Myometrial cell (primary cell): ENCODE measurements around a stretch of chr1.

GRCh38 chr1:27517988-27518859 lies 28.3 kb upstream of the WASF2 start:
- RAMPAGE, long total RNA = no peak

- RAMPAGE, long total RNA = no peak
Measured at GRCh38 chr1:27522141-27523023, 32.4 kb upstream of the WASF2 start.

DNA sequence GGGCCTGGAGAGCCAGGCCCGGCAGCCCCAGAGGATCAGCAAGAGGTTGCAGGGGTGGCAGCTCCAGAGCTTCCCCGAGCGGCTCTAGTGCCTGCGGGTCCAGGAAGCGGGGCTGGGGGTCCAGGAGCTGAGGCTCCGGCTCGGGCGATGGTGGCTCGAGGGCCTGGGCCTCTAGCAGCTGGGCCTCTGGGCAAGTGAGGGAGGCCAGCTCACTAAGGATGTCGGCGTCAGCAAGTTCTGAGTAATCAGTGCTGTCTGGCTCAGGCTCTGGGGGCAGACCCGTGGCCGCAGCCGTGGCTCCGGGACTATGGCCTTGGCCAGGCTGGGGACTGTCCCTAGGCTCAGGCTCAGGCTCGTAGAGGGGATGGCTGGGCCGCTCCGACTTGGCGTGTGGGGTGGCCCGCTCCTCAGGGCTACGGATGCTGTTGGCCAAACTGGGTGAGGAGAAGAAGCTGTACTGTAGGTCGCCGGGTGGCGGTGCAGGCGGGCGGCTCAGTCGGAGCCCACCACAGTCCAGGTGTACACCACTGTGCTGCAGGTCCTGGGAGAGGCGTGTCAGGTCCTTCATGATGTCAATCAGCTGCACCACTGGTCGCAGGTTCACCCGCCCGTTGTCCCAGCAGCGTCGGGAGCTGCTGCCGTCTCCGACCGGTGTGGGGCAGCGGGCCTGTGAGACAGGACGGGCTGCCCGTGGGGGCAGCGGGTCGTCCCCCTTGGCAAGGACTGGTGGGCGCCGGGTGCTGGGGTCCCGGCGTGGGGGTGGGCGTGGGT lies 52.6 kb downstream of the AHDC1 start:
- RAMPAGE, long total RNA = no peak

DNA sequence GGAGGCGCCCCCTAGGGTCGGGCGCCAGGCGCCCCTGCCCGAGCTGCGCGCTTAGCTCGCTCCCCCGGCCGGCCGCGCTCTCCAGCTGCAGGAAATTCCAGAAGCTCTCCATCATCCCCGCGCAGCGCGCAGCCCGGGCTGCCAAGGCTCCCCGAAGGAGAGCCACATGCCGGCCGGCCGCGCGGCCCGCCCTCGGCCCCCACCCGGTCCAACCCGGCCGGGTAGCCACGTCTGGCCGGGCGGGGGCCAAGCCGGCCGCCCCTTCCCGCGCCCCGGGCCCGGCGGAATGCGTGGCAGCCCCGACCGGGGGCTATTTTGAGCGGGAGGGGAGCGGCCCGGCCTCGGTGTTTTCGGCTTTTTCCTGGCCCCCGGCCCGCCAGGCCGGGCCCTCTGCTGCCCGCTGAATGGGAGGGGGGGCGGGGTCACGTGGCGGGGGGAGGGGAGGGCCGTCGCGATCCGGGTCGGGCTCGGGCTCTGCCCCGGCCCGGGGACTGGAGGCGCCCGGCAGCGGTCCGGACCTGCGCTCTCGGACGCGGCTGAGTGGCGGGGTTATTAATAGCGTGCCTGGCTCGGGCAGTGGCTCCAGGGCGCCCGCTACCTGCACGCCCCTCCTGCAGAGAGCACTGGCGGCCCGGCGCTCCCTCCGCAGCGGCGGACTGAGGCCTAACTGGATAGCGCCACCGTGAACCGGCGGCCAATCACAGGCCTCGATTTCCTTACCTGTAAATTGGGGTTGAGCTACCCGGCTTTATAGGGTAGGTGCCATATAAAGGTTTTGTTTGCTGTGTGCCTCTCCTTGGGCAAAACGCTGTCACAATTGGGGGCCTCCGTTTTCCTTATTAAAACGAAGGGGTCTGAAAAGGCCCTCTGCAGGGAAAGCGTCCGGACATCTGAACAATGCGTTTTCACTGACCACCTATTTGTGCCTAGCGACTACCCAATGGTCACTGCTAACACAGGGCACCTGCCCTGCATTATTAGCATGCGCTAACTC lies 28.2 kb downstream of the AHDC1 start:
- RAMPAGE, long total RNA = no peak

DNA sequence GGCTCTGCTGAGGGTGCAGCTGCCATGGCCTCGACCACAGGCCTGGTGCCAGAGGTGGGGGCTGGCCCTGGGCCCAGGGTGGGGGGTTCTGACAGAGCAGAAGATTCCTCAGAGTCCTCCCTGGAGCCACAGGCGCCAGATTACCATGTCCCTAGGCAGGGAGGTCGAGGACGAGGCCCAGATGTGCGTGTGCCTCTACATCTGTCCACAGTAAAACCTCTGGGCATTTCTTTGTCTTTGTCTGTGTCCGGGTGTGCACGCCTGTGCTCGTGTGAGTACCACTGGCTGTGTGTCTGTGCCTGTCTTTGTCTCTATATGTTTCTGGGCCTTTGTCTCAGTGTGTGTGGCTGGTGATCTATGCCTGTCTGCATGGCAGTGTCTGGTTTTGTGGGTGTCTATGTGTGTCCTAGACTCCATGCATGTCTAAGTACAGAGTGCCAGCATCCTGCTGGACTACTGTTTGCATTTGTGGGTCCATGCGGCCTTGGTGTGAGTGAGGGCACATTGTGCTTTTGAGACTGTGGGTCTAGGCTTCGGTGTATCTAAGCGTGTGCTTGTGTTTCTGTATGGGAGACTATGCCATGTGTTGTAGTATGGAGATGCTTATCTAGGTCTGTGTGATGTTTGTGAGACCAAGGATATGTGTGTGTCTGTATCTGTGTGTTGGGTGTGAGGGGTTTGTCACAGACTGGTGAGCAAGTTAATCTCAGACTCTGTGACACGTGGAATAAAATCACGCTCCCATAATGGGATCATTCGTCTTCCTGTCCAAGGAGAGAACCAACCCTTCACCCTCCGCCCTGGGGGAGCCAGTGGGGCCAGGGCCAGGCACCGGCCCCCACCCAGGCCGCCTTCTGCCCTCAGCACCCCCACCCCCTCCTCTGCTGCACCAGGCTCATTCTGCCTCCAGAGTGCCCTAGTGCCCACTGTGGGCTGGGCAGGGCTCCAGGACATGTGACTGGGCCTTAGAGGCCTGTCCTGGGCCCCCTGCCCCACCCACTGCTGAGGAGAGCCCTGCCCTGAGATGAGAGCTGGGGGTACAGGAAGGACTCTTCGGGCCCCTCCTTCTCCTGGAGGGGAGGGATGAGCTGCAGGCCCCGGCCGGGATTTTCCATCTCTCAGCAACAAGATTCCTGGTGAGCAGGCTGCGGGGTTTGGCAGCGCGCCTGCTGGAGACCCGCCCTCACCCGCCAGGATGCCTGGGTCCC lies 14.5 kb downstream of the AHDC1 start:
- RAMPAGE, long total RNA = no peak

DNA sequence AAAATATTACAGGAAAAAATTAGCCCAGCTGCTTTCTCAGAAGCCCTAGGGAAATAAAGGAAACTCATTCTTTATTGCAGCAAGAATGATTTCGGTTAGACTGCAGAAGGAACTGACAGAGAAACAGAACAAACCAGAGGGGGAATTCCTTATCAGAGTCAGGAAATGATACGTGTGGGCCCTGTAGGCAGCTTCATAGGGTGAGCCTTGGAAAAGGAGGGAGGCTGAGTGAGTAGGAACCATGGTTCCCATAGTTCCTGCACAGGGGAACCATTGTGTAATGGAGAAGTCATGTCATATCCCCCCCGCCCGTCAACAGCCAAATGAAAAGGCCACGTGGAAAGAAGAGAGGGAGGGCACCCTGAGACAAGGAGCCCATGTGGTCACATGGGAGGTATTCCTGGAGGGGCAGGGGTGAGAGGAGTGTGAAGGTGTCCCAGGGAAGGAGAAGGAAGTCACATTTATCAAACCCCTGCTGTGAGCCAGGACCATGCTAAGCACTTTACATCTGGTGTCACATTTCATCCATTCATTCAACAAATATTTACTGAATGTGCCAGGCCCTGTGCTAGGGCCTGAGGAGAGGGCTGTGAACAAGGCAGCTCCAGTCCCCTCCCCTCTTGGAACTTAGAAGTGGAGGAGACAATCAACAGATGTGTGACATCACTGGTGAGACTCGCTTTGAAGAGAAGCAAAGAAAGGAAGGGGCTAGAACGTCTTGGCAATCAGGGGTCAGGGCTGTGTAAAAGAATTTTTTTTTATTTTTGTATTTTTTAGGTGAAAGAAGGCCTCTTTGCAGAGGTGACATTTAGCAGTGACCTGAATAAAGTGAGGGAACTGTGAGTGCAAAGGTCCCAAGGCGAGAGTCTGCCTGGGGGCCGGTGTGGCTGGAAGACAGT lies 15.7 kb upstream of the FGR start:
- RAMPAGE, long total RNA = no peak

DNA sequence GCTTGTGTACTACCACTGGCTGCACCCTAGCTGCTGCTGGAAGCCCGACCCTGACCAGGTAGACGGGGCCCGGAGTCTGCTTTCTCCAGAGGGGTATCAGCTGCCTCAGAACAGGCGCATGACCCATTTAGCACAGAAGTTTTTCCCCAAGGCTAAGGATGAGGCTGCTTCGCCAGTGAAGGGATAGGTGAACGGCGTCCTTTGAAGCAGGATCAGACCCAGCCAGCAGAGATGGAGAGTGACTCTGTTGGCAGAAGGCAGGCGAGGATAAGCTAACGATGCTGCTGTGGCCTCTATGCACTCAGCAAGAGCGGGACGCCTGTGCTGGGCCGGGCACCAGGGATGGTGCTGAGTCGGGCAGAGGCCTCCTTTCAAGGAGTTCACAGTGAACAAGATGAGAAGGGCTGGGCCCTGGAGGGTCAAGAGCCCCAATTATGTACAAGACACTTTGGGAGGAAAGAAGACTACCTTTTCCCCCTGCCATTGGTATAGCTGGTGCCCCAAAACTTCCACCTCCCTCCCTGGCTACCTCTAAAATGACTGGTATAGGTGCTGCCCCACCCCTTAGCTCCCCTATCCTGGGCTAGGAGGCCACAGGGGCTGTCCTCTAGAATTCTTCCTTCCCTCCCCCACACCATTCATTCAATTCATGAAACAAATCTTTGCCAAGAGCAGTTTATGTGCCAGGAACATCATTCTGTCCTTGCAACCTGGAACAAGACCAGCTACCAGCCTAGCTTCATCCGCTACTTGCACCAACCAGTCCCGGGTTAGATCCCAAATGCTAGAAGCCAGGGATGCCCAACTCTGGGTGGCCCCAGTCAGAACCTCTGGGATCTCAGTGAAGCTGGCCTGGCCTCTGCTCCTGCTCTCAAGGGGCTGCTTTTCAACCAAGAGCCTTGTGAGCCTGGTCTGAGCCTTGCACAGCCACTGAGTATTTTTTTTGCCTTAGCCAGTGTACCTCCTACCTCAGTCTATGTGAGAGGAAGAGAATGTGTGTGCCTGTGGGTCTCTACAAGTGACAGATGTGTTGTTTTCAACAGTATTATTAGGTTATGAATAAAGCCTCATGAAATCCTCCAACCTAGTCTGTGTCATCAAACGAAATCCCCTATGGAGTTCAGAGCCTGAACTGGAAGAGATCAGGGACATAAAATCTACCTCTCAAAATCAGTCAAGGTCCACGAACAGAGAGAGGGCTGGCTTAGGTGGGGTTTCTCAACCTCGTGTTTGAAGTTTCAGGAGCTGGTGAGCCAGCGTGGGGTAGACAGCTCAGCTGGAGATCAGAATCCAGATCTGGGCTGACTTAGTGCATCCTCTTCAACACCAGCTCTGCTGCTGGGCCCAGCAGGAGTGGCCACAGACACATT lies 7.7 kb downstream of the XKR8 start:
- RAMPAGE, long total RNA = no peak

GRCh38 chr1:28087588-28088064 lies 784 bp downstream of the EYA3 start:
- RAMPAGE, long total RNA = no peak

GRCh38 chr1:28159864-28160150 lies 16.7 kb downstream of the PTAFR start:
- RAMPAGE, long total RNA = no peak

DNA sequence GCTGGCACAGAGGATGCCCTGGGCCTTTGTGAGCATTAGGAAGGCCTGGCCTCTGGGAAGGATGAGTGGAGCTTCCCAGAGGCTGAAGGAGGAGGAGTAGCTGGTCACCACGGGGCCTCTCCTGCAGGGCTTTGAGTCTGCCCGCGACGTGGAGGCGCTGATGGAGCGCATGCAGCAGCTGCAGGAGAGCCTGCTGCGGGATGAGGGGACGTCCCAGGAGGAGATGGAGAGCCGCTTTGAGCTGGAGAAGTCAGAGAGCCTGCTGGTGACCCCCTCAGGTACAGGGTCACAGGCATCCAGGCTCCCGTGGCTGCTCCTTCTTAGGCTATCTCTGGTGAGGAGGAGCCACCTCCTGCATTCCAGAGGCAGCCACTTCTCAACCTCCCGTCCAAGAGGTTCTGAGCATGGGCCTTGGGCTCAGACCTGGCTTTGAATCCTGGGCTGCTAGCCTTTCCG lies 13.9 kb downstream of the SESN2 start:
- RAMPAGE, long total RNA = no peak

DNA sequence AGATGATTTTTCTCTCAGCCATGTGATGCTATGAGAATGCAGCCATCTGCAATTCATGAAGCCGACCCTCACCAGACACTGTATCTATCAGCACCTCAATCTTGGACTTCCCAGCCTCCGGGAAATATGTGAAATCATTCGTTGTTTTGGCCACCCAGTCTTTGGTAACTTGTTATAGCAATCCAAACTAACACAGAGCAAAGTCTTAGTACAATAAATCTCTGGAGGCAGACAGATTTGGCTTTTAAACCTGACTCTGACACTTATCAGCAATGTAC lies 5.2 kb upstream of the MED18 start:
- RAMPAGE, long total RNA = no peak

DNA sequence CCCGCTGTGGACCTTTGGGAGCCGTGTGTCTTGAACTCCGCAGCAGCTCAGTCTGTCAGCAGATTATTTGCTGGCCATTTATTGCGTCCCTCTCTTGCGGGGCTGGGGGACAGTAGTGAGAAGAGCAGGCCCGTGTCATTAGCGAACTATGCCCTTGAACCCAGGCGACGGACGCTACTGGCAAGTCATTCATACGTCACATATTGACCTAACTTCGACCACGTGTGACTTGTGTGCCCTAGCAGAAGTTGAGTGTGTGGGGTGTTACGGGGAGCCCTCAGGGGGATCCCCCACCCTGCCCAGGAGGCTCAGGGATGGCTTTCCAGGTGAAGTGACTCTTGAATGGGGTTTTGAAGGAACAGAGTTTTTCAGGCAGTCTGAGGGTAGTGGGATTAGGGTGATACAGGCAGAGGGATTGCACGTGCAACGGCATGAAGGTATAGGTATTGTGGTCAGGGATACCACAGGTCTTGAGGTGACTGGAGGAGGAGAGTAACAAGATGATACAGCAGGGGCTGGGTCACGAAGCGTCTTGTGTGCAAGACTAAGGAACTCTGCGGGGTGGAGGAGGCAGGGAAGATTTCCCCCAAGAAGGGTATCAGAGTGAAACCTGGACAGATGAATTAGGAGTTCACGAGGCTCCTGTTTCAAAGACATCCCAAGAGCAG lies 13.1 kb downstream of the RCC1 start:
- RAMPAGE, long total RNA = no peak

- RAMPAGE, long total RNA = no peak
Measured at GRCh38 chr1:28582266-28582601, 9.8 kb upstream of the RAB42 start.

DNA sequence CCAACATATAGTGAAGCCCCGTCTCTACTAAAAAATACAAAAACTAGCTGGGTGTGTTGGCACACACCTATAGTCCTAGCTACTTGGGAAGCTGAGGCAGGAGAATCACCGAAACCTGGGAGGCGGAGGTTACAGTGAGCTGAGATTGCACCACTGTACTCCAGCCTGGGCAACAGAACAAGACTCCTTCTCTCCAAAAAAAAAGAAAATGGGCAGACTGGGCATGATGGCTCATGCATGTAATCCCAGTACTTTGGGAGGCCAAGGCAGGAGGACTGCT lies 11.6 kb downstream of the TAF12 start:
- RAMPAGE, long total RNA = no peak

DNA sequence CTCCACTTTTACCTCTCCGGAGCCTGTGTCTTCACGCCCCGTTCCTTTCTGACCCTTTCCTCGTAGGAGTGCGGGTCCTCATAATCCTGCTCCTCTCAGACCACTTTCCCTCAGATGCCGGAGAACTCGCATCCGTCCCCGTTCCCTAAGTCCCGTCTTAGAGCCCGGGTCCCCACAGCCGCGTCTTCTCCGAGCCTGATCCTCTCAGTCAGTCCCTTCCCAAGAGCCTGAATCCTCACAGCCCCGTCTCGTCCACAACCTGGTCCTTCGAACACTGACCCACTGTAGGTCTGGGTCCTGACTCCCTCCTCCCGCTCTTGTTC lies 263 bp downstream of the TAF12 start:
- RAMPAGE, long total RNA = no peak

DNA sequence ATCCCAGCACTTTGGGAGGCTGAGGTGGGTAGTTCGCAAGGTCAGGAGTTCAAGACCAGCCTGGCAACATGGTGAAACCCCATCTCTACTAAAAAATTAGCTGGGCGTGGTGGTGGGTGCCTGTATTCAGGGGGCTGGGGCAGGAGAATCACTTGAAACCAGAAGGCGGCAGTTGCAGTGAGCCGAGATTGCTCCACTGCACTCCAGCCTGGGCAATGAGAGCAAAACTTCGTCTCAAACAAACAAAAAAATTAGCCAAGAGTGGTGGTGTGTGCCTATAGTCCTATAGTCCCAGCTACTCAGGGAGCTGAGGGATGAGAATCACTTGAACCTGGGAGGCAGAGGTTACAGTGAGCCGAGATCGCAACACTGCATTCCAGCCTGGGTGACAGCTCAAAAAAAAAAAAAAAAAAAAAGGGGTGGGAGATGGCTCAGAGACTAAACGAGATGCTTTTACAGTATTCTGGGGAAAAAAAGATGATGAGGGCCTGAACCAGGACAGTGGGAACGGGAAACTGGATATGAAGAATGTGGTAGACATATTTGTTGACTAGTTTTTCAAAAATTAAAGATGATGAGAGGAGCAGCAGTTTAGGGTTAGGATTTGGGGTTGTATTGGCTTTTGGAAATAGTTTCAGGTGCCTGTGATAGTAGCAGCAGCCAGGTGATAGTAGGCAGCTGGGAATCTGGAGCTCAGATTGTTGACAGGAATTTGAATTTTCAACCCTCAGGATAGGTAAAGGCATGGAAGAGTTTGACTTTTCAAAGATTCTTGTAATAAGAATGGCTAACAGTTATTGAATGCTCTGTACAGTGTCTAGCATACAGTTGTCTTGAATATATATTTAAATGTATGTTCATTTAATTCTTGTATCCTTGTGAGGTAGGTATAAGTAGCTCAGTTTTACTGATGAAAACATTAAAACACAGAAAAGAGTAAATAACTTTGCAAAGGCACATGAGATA lies 18.1 kb downstream of the YTHDF2 start:
- RAMPAGE, long total RNA = no peak

DNA sequence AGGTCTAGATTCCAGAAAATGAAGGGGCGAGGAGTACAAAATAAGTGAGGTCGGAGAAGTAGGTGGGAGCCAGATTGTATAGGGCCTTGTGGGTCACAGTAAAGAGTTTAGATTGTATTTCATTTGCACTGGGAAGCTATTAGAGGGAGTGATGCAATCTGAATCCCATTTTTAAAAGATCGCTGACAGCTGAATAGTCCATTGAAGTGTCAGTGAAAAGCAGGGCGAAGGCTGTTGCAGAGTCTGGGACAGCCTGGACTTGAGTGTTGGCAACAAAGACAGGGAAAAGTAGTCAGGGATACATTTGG lies 80.2 kb downstream of the TMEM200B start:
- RAMPAGE, long total RNA = no peak

GRCh38 chr1:29047223-29047817 lies 76.4 kb downstream of the TMEM200B start:
- RAMPAGE, long total RNA = no peak

GRCh38 chr1:29177162-29177361 lies 4.6 kb downstream of the SRSF4 start:
- RAMPAGE, long total RNA = no peak

GRCh38 chr1:29237123-29237886 lies 983 bp downstream of the PTPRU start:
- RAMPAGE, long total RNA = no peak